Bronchus fibroblast of lung (primary cell): ENCODE results near the genes WEE2 and CLCN1.

DNA sequence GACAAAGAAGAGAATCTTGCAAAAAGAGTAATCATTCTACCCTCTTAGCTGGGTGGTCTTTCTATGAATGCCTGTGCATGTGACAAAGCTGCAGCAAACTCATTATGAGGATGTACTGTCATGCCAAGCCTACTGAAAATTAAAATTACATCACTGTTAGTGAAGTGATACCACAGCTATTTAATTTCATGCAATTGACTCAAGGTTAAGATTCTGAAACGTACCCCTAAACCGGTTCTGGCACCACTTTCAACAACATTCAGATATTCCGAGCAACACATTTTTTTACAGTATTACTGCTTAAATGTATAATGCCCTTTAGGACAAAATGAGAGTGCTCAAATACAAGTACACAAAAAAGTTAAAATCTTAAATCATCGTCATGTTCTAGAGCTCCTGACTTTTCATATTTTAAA lies 26.1 kb downstream of the NDUFB2 start:
- RAMPAGE, long total RNA: no peak

GRCh38 chr7:140782848-140783437 lies 86.4 kb downstream of the NDUFB2 start:
- RAMPAGE, long total RNA: no peak

GRCh38 chr7:140827116-140827678 lies 97.5 kb downstream of the BRAF start:
- RAMPAGE, long total RNA: no peak

DNA sequence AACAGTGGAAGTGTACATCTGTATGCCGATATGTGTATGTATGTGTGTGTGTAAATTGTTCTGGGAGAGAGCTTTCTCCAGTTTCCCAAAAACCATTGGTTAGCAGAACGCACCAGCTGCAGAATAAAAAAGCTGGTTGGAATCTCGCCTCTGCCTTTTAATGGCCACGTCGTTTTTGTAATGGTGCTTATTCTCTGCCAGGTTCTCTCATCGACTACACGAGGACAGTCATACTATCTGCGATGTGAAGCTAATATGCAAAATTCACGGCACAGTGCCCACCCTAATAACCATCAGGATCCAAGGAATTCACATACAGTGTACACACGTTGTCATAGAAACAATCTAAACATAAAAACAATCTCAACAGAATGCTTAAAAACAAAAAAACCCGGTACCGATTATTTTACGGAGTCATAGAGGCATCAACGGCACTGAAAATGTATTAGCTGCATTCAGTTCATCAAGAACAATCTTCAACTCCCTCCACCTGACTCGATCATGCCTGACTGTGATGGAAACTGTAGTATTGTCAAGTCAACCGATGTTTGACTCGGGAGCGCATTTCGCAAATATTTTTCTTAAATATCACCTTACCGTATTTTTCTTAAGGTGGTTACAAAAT lies 686 bp downstream of the MRPS33 start:
- RAMPAGE, long total RNA: no peak

DNA sequence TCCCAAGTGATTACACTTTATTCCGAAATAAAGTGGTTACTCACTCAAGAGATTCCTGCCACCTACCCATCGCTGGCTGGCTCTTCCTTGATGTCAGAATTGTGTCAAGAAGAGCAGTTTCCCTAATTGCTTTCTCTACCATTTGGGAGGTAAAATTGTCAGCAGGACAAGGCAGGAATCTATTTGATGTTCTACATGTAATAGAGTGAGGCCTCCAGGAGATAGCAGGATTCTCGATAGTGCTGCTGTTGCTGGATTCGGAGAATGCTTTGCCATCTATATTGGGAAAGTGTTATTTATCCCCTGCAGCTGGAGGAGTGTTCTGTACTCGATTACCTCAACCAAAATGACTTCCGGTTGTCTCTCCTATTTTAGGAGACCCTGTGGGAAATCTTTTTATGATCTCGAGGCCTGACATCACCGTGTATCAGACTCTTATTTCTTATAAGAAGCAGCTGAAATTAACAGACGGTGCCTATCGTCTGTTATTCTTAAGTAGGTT lies 217.1 kb downstream of the TMEM178B start:
- RAMPAGE, long total RNA: no peak

- RAMPAGE, long total RNA: no peak
These were observed 39.6 kb upstream of the AGK start for GRCh38 chr7:141511131-141512465.

- RAMPAGE, long total RNA: no peak
These were observed 27.8 kb downstream of the DENND11 start for GRCh38 chr7:141673912-141674753.

DNA sequence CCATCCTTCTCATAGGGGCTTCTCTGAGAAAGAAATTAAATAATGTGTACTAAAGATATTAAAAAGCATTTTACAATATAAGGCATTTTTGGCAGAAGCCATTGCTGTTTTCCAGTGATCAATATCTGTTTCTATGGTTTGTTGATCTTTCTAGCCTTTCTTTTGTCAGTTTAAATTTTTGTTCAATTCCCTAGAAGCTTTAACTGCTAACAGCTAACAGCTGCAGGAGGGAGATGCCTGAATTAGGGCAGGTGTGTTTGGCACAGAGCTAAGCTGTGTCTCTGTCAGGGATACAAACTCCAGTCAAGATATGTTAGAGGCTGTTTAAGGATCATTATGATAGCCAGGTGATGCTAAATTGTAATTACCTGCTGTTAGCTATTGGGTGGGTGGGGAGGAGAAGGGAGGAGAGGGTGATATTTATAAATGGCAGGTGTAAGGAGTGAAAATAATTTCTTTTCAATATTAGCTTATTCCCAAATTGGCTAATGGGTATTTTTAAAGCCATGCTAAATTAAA lies at the start of gene WEE2:
Gene WEE2, plus strand, starts transcription at position 451 of the 519 bp plus-strand sequence.
- RAMPAGE, long total RNA: no peak

DNA sequence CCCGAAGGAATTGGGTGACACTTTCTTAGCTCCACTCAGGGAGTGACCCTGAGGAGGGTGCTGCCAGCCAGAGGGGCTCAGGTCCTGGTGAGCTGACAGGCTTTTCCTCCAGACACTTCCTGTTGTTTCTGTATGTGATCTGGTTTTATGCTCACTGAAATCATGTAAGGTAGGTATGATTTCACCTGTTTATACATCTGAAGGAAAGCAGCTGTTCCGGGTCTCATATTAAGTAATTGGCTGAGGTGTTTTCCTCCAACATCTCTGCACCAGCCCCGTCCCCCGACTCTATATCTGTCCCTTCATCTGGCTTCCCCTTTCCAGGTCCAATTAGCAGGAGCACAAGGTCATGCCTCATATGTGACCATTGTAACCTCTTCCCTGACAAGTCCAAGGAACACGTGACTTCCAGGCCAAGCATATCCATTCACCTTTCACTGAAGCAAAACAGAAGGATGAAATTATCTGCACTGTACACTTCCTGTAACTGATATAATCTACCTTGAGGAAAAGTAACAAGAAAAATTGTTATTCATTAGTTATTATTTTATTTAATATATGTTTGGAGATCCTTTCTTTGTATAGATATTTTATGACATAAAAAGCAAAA lies 66.5 kb upstream of the PRSS58 start:
- RAMPAGE, long total RNA: no peak

DNA sequence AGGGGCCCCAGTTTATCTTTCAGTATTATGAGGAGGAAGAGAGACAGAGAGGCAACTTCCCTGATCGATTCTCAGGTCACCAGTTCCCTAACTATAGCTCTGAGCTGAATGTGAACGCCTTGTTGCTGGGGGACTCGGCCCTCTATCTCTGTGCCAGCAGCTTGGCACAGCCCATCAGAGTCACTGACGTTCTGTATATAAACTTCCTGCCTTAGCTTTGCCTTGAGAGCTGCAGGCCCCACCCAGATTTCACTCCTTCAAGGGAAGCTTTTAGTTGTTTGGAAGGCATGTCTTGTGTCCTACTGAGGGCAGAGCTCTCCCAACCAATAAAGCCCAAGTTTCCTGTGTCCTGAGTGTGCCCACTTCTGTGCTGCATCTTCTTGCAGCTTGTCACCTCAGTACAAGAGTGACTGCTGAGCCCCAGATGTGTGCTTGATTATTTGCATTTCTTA lies 242.5 kb upstream of the PRSS58 start:
- RAMPAGE, long total RNA: no peak

DNA sequence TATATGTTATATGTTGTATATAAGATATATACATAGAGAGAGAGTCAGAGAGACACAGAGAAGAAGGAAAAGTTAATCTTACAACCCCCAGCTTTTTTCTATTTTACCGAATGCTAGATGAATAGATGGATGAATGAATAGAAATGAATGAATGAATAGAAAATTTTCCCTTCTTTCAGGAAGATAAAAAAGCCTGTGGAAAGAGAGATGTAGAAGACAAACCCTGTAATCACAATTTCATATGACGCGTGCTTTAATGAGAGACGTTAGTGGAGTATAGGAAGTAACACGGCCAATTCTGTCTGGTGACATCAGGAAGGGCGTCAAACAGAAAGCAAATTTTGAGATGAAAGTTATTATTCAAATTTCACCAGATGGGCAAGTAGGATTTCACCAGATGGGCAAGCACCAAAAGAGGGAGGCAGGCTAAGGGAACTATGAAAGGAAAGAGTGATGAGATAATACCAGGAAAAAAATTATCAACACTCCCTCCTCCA lies 128.9 kb upstream of the PRSS1 start:
- RAMPAGE, long total RNA: no peak

GRCh38 chr7:142636476-142637143 lies 112.7 kb upstream of the PRSS1 start:
- RAMPAGE, long total RNA: no peak

GRCh38 chr7:142795932-142796931 lies 25.5 kb downstream of the PRSS2 start:
- RAMPAGE, long total RNA: start-site peak on the plus strand at chr7:142796302-142796398, 237 and 147 reads in 2 replicates; start-site peak on the plus strand at chr7:142796625-142796850, 149 and 92 reads in 2 replicates

GRCh38 chr7:142796932-142797896 lies 26.4 kb downstream of the PRSS2 start:
- RAMPAGE, long total RNA: no peak

DNA sequence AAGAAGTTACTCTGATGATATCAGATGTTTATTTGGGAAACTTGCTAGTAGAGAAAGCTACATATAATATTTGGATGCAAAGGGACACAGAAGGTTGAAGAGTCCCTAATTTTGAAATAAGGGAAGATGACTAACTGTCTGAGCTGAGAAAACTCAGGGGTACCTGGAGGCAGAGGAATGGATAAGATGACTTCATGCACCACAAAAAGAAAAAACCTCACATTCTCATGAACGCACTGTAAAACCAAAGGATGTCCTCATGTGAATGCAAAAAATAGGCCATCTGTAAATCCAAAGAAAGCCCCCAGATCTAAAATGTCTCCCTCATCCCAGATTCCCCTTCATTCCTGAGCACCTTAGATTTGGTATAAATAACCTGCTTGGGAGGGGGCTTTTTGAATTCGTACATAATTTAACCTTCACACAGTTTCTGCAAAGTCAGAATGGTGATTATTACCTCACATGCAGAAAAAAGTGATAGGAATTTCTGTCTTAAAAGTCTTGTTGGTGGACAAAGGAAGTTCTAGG lies 29.4 kb downstream of the PRSS2 start:
- RAMPAGE, long total RNA: no peak

DNA sequence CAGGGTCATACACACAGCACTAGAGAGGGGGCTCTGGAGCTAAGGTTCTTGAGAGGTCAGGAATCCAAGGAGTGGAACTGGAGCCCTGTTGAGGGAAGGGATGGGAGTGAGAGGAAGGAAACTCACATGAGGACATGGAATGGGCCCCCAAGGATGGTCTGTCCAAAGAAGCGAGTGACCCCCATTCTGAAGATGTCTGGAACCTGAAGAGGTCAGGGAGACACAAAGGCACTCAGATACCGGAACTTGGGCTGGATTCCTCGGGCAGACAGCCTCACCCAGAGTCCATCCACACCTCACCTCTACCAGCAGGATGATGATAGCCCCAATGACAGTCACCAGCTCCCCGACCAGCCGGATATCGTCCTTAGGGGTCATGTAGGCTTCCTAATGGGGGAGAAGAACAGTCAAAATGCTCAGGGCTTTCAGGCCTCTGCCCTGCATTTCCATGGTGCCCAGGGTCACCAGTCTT lies 10.7 kb downstream of the TRPV6 start:
- RAMPAGE, long total RNA: no peak

DNA sequence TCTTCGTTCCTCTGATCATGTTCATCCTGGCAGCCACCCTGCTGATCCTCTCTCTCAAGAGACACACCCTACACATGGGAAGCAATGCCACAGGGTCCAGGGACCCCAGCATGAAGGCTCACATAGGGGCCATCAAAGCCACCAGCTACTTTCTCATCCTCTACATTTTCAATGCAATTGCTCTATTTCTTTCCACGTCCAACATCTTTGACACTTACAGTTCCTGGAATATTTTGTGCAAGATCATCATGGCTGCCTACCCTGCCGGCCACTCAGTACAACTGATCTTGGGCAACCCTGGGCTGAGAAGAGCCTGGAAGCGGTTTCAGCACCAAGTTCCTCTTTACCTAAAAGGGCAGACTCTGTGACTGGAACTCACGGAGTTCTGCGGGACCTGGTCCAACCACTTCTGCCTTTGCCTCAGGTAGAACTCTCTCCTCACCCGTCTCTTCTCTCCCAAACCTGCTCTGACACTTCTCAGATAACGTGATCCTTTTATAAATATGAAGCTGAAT lies 903 bp downstream of the TAS2R40 start:
- RAMPAGE, long total RNA: no peak

- RAMPAGE, long total RNA: no peak
These were observed at the start of gene CLCN1 for GRCh38 chr7:143316007-143316215. TSS of gene CLCN1 (plus strand) at chr7:143316111.

GRCh38 chr7:143331468-143331909 lies 15.6 kb downstream of the CLCN1 start:
- RAMPAGE, long total RNA: no peak

GRCh38 chr7:143390296-143390981 lies 9.3 kb downstream of the ZYX start:
- RAMPAGE, long total RNA: no peak